Upper lobe of left lung (tissue), 5 donors: Measurements from ENCODE around the genes ULK4 and KRBOX1.

GRCh38 chr3:41961917-41962786, at the start of gene ULK4:
TSS of gene ULK4 (minus strand) at chr3:41962103.
- PRO-cap, 2 experiments, result peak in 2 of 2 experiments; most common plus-strand start chr3:41962370 (in 2); most common minus-strand start chr3:41961963 (in 1)
- RAMPAGE, long total RNA, 4 experiments, result start-site peak on the minus strand in 4 of 4 experiments, at chr3:41962047-41962449 at its widest, 47 to 771 reads per replicate

- PRO-cap, 2 experiments, result peak in 2 of 2 experiments; most common plus-strand start chr3:42013057 (in 1); most common minus-strand start chr3:42012998 (in 1)
- RAMPAGE, long total RNA, 4 experiments, result no peak in any of the 4 experiments
Measured at GRCh38 chr3:42012399-42013307, 50.8 kb upstream of the ULK4 start.

- PRO-cap, 2 experiments, result peak in 1 of 2 experiments; most common minus-strand start chr3:42015181 (in 1)
- RAMPAGE, long total RNA, 4 experiments, result no peak in any of the 4 experiments
Measured at GRCh38 chr3:42014963-42015599, 53.2 kb upstream of the ULK4 start.

GRCh38 chr3:42031680-42032538, 59.2 kb upstream of the TRAK1 start:
- PRO-cap, 2 experiments, result peak in 1 of 2 experiments; most common minus-strand start chr3:42032366 (in 1)
- RAMPAGE, long total RNA, 4 experiments, result start-site peak on the plus strand in 1 of 4 experiments, at chr3:42032251-42032309 at its widest, 6 reads per replicate

- PRO-cap, 2 experiments, result no peak in any of the 2 experiments
- RAMPAGE, long total RNA, 4 experiments, result no peak in any of the 4 experiments
Measured at GRCh38 chr3:42043560-42043964, 47.6 kb upstream of the TRAK1 start.

- PRO-cap, 2 experiments, result no peak in any of the 2 experiments
- RAMPAGE, long total RNA, 4 experiments, result no peak in any of the 4 experiments
Measured at GRCh38 chr3:42123185-42123860, 32.2 kb downstream of the TRAK1 start.

DNA sequence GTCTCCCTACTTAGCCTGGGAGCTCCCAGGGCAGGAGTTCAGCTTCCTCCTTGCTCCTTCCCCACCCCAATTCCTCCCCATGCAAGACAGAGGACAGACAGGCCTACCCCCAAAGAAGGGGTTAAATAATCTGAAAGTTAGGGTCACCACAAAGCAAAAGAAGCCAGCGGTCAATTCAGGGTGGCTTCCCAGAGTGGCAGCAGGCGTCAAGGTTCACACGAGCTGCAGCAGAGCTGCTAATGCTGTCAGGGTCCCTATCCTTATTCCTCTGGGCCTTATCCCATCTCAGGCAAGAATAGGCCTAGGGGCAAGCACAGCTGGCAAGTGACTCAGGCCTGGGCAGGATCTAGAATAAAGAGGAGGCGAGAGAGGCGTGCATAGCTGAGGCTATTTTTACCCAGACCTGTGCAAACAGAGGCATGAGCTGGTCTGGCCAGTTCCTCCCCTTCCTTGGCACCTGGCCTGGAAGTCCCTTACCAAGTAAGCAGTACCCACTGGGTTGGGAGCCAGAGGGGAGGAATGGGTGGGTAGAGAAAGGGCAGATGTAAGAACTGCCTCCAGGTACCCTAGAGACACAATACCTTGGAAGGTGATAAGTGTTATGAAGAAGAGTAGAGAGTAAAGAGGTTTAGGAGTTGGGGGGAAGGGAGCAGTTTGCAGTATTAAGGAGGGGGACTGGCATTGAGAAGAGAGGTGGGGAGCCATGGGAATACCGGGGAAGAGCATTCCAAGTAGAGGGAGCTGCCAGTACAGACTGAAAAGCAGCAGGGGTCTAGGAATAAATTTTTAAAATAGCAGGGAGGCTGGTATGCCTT, 12.2 kb upstream of the VIPR1 start:
- PRO-cap, 2 experiments, result no peak in any of the 2 experiments
- RAMPAGE, long total RNA, 4 experiments, result no peak in any of the 4 experiments

GRCh38 chr3:42536253-42537195, 34.1 kb downstream of the VIPR1 start:
- PRO-cap, 2 experiments, result no peak in any of the 2 experiments
- RAMPAGE, long total RNA, 4 experiments, result start-site peak on the plus strand in 1 of 4 experiments, at chr3:42536823-42537022 at its widest, 25 to 65 reads per replicate

DNA sequence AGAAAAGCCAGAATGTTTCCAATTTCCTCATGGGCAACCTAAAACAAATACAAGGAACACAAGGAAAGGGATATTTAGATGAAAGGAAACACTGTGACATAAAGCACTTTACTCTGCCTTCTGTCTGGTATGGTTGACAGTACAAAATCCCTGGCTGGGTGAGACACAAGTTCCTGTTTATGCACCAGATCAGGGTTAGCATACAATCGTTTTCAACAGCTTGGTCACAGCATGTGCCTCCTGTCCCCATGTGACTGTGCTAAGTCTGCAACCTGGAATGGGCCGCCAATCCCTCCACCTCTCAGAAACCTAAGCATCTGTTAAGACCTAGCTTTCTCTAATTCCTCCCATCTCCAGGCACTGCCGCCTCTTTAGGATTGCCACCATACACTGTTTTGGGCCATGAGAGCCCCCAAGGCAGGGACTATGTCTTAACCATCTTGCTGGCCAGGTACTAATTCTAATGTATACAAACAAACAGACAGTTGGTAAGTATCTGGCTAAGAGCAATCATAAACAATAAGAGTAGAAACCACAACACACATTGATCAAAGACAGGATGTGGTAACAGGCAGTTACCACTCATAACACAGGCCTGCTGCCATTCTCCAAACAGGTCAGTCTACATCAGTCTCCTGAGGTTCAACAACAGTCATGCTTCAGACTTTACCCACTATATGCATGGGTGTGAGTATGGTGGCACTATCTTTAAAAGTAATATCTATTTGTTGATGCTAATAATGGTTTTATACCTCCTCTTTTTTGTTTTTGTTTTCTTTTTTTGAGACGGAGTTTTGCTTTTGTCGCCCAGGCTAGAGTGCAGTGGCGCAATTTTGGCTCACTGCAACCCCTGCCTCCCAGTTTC, 25.6 kb downstream of the SEC22C start:
- PRO-cap, 2 experiments, result no peak in any of the 2 experiments
- RAMPAGE, long total RNA, 4 experiments, result no peak in any of the 4 experiments

- PRO-cap, 2 experiments, result no peak in any of the 2 experiments
- RAMPAGE, long total RNA, 4 experiments, result no peak in any of the 4 experiments
Measured at GRCh38 chr3:42686184-42686558, 834 bp downstream of the KLHL40 start.

GRCh38 chr3:42780263-42780734, 7.2 kb upstream of the CCDC13 start:
- PRO-cap, 2 experiments, result no peak in any of the 2 experiments
- RAMPAGE, long total RNA, 4 experiments, result no peak in any of the 4 experiments

DNA sequence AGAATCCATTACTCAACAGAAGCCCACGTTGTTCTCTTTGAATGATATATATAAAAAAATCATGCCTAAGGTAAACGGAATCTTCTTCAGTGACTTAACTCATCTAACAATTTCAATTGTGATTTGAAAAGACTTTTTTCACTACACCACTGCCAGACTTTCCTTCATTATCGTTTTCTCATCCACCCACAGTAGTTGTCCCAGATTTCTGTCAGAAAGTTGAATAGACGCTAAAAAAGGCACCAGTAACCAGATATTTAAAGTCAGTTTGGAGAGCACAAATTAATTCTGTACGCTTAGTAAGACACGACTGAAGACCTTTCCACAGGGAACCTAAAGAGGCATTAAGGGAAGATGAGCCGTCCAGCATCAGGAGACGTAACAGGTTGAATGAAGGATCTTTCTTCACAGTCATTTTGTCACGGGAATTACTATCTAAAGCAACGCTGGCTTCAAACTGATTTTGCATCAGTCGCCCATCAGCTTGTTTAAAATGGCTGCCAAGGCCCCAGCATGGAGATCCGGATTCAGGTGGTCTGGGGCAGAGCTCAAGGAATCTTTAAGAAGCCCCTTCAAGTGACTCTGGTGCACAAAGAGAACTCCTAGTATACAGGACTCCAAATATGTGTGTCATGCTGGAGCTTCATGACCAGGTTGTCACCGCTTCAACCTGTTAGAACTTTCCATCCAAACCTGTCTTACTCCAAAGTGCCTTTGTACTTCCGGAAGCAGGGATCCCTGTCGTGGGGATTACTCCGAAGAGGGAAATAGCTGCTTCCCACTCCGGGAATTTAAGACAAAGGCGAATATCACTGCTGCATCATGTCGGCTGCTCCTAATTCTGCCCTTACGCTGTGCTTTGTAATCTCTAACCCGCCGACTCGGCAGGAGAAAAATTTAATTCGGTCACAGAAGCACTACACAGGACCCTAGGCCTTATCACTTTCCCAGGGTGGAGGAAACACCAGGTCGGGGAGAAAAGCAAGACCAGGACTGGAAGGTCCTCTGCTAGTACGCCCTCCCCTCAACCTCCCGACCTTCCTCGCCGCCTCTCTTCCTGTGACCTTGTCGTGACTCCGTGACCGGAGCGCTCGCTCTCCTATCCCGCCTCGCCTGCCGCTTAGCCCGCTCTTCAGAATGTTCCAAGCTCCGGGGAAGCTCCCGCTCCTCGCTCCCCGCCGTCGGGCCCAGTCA, 981 bp downstream of the HIGD1A start:
- PRO-cap, 2 experiments, result peak in 2 of 2 experiments; most common plus-strand start position 1,135 of the sequence (in 1); most common minus-strand start position 995 of the sequence (in 1)
- RAMPAGE, long total RNA, 4 experiments, result no peak in any of the 4 experiments

GRCh38 chr3:42826936-42827464, 17.8 kb downstream of the ACKR2 start:
- PRO-cap, 2 experiments, result no peak in any of the 2 experiments
- RAMPAGE, long total RNA, 4 experiments, result no peak in any of the 4 experiments

- PRO-cap, 2 experiments, result no peak in any of the 2 experiments
- RAMPAGE, long total RNA, 4 experiments, result no peak in any of the 4 experiments
Measured at GRCh38 chr3:42871642-42872533, 3.8 kb downstream of the CYP8B1 start.

DNA sequence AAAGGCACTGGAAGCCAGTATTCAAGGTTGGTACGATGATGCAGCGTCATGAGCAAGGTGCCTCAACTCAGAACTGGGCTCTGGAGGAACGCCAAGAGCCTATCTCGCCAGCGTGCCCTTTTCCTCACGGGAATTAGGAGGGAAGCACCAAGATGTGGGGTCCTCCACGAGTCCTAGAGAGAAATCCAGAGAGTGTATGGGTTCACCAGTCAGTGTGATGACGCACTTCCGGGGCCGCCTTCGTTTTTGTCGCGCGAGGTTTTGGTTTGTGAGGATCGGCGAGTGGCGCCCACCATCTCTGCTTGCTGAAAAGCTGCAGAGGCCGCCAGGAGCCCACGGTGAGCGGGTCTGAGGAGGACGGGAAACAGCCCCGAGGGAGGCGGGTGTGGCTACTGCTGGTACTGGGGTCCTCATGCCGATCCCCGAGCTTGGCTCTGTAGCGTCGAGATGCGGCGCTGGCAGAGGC, at the start of gene KRBOX1:
TSS of gene KRBOX1 (plus strand) at position 269 of the 466 bp plus-strand sequence.
- PRO-cap, 2 experiments, result no peak in any of the 2 experiments
- RAMPAGE, long total RNA, 4 experiments, result start-site peak on the plus strand in 3 of 4 experiments, centred at positions 264 to 276 of the sequence, 19 to 51 reads per replicate

DNA sequence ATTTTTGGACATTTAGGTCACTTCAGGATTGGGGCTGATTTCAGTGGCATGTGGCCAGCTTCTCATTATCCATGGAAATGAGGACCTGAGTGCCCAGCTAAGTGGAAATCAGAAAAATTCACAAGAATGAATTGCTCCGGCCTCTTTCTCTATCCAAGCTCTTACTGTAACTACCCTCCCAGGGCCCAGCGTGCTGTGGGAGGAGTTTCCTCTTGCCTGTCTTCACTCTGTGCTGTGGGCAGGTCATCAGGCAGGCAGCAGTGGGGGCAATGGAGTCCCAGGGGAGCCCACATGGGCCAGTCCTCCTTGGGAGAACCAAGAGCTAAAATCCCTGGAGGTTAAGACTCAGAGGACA, 3.5 kb downstream of the GASK1A start:
- PRO-cap, 2 experiments, result no peak in any of the 2 experiments
- RAMPAGE, long total RNA, 4 experiments, result no peak in any of the 4 experiments

DNA sequence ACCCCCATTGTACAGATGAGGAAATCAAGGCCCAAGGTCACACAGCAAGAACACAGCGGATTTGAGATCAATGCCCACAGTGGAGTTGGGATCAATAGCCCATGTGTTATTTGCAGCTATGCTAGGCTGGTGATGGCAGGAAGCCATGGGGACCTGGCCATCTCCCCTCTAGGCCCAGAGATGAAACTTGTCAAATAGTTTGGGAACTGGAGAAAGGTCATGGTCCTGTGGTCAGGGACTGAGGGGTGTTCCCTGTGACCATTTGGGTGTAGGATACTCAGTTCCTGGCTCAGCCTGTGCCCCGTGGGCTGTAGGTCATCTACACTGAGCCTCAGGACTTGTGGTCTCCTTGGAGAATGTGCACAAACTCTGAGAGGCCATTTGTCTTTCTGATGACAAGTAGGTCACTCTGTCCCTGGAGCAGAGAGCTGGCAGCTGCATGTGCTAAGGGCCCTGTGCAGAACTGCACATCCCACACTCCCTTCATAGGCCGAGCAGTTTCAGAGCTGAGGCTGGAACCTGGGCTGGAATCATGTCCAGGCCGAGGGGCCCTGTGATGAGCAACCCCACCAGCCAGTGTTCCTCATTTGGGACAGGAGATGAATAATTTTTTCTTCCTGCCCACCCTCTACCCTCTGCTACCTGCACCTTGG, 17.6 kb downstream of the GASK1A start:
- PRO-cap, 2 experiments, result no peak in any of the 2 experiments
- RAMPAGE, long total RNA, 4 experiments, result no peak in any of the 4 experiments

DNA sequence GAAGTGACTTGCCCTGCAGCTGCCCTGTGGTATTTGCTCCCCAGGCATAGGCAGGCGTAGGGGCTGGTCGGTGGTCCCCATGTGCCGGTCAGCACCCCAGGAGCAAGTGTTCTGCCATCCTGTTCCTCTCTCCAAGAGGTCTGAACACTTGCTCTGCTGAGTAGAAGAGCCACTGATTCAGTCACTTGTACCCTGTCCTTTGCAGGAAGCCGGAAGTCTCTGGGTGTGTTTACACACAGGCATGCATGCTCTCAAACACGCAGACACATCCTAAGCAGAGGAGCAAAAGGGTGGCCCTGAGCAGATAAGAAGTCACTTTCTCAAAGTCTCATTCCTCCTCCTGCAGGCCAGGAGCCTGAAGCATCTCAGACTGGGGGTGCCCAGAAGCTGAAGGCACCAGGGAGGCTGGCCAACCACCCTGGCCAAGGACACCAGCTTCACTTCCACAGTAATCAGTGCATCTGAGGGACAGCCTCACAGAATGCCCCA, 88.7 kb upstream of the POMGNT2 start:
- PRO-cap, 2 experiments, result no peak in any of the 2 experiments
- RAMPAGE, long total RNA, 4 experiments, result no peak in any of the 4 experiments

- PRO-cap, 2 experiments, result no peak in any of the 2 experiments
- RAMPAGE, long total RNA, 4 experiments, result no peak in any of the 4 experiments
Measured at GRCh38 chr3:43290292-43290641, 3.9 kb downstream of the SNRK start.

GRCh38 chr3:43302897-43303356, 16.6 kb downstream of the SNRK start:
- PRO-cap, 2 experiments, result no peak in any of the 2 experiments
- RAMPAGE, long total RNA, 4 experiments, result no peak in any of the 4 experiments